ENCODE results near the gene KIAA0753.

- RRBS, result 46% methylated on average over 3 of the region's 17 CpGs
These were observed 1.3 kb downstream of the SLC25A11 start for GRCh38 chr17:4938538-4939051.

GRCh38 chr17:4945623-4946205 is 2.6 kb downstream of the PFN1 start:
- RRBS, result no CpG with 5 or more reads among the region's 9 CpGs

DNA sequence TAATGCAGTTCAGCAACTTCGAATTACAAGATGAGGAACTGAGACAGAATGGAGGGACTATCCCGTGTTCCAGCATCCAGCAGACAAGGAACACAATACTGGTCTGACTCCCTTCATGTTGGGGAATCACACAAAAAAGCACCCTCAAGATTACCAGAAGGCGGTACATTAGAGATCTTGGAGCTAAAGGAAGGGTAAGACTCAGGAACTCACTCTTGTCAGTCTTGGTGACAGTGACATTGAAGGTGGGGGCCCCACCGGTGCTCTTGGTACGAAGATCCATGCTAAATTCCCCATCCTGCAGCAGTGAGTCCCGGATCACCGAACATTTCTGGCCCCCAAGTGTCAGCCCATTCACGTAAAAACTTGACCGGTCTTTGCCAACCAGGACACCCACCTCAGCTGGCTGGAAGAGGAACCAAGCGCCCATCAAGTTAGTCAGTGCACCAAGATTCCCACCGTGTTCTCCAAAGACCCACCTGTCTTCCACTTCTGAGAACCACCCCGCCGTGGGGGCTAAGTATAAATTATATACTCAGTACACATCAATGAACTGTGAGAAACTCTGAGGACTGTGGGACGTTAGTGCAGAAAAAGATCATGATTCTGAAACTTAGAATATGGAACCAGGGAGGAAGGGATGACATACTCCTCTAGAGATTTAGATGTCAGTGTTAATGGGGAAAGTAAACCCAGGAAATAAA is 1.8 kb downstream of the PFN1 start:
- RRBS, result no CpG with 5 or more reads among the region's 14 CpGs

DNA sequence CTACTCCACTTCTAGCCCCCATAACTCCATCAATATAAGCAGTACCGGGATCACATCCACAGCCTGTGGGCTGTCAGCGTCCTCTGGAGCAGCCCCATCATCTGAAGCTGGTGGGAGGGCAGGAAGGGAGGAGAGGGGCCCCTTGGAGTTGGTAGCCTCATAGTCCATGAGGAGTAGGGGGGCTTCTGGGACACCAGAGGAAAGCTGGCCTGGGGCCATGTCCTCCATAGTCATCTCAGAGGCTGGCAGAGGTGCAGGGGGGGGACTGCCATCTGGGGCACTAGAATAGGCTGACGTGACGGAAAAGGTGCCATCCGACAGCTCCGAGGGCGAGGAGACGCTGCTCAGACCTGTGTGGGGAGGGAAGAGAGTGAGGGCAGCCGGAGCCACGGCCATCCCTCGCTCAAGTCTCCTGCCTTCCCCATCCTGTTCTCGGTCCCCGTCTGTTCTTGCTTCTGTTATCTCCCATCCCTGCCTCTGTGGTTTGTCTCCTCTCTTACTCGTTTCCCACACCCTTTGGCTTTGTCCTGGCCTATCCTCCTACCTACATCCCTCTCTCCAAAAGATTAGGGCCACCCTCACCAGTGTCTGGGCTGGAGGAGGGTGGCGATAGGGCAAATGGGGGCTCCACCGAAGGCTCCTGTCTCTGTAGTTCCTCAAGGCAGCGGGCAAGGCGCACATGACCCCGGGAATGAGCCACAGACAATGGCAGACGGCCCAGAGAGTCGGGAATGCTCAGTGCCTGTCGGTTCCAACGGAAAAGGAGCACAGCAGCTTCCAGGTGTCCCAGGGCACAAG is 4.8 kb upstream of the SPAG7 start:
- RRBS, result no CpG with 5 or more reads among the region's 23 CpGs

DNA sequence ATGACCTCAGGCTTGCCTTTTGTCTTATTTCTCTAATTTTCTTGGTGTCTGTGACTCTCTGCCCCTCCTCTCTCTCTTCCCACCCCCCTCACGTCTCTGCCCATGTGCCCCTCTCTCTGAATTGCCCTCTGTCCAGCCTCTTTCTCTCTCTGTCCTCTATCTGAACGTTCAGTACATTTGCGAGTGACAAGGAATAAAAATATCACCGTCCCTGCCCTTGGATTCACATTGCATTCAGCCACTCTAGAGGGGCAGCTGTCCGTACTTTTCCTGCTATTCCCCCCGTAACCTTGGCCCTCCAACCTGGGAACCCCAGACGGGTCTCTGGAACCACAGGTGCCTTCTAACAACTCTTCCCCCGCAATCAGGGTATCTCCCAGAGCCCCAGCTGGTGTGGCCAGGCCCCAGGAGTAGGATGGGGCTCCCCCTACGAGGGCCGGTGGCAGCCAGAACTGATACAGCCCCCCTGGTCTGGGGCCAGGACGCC is 1.8 kb downstream of the KIF1C start:
- RRBS, result no CpG with 5 or more reads among the region's 11 CpGs

DNA sequence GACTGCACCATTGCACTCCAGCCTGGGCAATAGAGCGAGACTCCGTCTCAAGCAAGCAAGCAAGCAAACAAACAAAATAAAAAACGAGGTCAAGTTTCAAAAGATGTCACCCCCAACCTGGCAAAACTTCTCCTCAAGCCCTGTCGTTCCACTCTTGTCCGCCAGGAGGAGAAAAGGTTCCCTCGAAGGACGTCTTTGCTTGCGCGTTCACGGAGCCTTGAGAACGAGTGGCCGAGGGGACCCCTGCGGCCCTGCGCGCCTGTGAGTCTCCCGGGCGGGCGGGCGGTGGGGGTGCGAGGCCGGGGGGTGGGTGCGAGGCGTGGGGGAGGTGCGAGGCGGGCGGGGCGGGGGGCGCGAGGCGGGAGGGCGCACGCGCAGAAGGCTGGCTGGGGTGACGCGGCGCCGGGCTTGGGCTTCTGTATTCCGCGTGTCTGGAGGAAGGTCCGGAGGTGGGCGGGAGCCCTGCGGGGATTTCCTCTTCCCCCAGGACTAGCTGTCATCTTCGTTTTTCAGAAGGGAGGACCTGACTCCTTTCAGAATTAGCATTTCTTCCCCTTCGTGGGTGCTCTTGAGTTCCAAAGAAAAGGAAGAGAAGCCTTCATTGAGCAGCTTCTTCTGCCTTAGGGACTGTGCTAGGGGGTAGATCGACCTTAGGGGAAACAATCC is 3.7 kb downstream of the SLC52A1 start:
- RRBS, result no CpG with 5 or more reads among the region's 45 CpGs

DNA sequence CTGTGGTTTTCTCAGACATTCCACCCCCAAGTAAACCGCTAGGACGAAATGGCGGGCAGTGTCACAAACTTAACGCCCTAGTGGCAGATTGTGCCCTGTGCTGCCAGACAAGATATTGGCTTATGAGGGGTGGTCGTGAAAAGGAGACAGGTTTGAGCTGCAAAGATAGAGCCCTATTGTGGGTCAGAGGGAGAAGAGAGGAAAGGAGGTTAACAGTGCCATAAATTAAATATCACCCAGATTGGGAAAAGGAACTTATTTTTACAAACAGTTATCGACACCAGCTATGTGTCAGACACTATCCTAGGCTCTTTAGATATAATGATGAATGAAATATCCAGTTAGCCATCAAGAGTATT is 588 bp downstream of the ZFP3 start:
- RRBS, result no CpG with 5 or more reads among the region's 6 CpGs

DNA sequence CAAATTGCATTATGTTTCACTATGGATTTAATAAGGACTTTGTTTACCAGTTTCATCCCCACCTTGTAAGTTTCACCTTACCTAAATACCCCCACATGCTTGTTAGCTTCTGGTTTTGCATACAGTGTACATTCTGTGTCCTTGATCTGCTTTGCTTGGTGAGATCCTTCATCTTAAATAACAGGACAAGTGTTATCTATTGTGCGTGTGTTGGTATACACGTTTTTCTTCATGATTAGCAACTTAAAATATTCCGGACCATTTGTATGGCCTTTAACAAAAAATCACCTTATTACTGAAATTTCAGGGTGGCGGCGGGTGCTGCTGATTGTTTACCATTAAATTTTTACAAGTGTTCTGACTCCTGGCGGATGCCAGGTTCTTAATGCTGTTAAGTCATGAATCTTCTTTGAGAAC is 15.3 kb downstream of the ZNF232 start:
- RRBS, result no CpG with 5 or more reads among the region's 6 CpGs

- RRBS, result no CpG with 5 or more reads among the region's 10 CpGs
These were observed 876 bp downstream of the ZNF232 start for GRCh38 chr17:5110741-5111263.

- RRBS, result no CpG with 5 or more reads among the region's 7 CpGs
These were observed 46.4 kb downstream of the NUP88 start for GRCh38 chr17:5373029-5373502.

GRCh38 chr17:5379694-5380604 is 39.5 kb downstream of the NUP88 start:
- RRBS, result no CpG with 5 or more reads among the region's 7 CpGs

- RRBS, result under 1% methylated on average over 3 of the region's 21 CpGs
These were observed 161.7 kb downstream of the WSCD1 start for GRCh38 chr17:6231684-6232521.

- RRBS, result no CpG with 5 or more reads among the region's 7 CpGs
These were observed 28.7 kb downstream of the PIMREG start for GRCh38 chr17:6472910-6473357.

DNA sequence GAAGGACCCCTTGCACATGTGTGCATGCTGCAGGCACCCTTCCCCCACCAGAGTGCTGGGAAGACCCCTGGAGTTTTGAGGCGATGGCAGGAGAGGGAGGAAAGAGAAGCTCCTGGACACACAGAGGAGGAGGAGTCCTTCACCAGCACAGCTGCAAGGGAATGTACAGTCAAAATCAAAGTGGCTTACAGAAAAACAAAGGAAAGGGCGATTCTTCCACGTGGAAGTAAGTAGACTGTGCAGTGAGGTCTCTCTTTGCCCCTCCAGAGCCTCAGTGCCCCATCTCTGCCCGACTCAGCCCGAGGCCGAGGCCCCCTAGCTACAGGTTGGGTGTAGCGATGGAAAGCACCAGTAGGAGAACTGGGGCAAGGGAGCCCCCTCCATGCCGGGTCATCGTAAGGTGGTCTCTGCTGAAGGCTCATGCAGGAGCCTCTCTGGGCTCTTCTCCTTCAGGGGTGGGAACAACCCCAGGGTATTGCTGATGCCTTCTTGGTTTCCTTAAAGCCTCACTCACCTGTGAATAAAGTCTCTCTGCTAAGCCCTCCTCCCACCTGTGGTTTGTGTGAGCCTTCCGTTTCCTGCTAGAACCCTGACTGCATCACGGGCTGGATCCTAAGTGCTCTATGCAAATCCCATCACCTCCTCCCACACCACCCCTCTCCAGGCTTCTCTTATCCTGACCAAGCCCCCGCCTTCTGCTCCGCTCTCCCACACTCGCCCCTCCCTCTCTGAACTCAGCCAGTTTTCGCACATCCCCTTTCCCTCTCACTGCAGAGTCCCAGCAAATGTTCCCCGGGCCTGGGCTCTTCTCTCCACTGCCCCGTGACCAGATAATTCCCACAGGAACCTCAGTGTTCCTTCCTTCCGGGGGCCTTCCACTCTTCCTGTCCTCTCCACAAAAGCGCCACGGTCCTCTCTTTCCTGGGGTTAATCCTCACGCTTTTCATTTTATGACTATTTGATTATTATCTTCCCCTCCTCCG is 51.7 kb downstream of the PIMREG start:
- RRBS, result 31% methylated on average over 3 of the region's 22 CpGs

GRCh38 chr17:6558853-6559548 is 2.6 kb upstream of the PITPNM3 start:
- RRBS, result no CpG with 5 or more reads among the region's 8 CpGs

DNA sequence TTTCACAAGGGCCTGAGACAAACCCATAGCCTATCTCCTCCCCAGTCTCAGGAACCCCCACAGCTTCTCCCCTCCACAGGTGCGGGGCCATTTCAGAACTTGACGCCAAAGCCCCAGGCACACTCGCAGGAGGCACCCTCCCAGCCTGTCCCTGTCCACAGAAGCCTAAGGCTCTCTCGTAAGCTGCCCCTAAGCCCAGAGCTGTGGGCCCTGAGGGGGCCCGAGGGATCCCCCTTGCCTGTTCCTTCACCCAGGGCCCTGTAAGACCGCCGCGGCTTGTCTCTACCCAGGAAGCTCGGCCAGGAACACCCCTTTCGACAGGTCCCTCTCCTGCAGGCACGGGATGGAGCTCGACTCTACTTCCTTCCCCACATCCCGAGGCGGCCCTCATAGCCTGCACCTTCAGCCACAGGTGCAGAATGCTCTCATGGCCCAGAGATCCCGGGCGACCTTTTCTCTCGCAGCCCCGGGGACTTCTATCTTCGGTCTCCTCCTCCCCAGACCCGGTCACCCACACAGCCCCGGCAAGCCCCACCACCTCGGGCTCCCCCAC is 1.0 kb downstream of the KIAA0753 start:
- RRBS, result 10% methylated on average over 2 of the region's 22 CpGs

- RRBS, result 1% methylated on average over 20 of the region's 38 CpGs
These were observed at the start of gene KIAA0753 for GRCh38 chr17:6640224-6640859. TSS of gene KIAA0753 (minus strand) at chr17:6640711.

DNA sequence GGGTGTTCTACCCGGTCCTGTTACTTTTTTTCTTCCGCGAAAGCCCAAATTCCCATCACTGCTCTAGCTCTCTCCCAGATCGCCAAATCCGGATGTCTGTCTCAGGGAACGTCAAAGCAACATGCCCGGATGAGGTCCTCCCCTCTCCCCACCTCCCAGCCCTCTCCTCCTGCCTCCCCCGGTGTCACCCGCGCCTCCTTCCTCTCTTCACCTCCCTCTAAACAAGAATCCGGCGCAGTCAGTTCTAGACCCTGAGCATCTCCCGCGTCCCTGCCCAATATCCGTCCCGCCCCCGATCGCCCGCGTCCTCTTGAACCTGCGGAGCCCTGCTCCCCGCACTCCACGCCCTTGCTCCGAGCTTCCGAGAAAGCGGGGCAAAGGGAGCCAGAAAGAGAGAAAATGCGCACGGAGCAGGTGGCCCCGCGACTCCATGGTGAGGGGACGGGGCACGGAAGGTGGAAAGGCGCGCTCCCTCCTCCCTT is 4.3 kb downstream of the C17orf100 start:
- RRBS, result 2% methylated on average over 3 of the region's 34 CpGs

DNA sequence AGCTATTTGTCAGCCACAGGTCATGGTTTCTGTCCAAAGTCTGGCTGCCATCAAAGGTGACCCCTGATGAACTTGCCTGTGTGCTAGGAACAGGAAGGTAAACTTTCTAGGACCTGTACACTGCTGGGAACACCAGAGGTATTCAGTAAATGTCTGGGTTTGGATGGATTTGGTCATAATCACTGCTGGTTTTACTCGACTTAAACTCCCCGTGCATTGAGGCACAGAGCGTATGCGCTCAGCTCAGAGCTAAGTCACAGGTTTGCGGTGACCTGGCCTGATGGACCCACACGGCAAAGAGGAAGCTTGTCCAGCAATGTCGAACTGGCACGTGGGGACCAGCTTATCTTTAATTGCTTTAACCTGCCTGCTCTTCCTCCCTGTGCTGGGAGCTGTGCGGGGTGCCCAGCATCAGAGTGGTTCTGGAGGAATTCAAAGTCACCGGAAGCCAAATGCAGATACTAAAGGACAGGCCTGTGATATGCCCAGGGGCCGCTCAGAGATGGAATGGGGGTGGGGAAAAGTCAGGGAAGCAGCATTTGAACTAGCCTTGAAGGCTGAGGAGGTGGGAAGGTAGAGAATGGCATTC is 12.9 kb downstream of the SLC13A5 start:
- RRBS, result no CpG with 5 or more reads among the region's 11 CpGs

DNA sequence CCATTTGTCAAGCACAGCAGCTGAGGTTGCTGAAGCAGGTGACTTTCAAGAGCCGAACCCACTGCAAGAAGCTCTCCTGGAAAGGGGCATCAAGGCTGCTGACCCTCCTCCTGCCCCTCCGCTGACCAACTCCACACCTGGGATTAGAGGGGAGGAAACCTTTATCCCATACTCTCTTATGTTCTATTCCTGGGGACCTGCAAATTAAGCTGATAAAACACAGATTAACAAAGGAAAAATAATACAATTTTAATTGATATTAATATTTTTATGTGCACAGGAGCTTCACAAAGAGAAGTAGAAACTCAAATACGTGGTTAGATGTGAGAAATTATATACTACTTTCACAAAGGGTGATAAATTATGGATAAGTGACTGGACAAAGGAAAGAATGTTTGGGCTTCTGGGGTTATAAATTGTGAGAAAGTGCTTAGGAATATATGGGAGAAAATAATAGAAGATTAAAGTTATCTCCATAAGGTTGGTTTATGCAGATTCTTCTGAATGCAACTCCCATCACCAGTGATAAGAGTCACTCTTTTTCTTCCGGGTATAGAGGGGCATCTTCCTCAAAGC is 10.8 kb upstream of the TEKT1 start:
- RRBS, result no CpG with 5 or more reads among the region's 4 CpGs

Measured in epithelial cell of prostate (primary cell).